ENCODE measurements around the genes IFFO1 and PHB2.

- PRO-cap, 2 experiments = no peak in any of the 2 experiments
Measured at GRCh38 chr12:6492055-6492480, 994 bp downstream of the MRPL51 start.

DNA sequence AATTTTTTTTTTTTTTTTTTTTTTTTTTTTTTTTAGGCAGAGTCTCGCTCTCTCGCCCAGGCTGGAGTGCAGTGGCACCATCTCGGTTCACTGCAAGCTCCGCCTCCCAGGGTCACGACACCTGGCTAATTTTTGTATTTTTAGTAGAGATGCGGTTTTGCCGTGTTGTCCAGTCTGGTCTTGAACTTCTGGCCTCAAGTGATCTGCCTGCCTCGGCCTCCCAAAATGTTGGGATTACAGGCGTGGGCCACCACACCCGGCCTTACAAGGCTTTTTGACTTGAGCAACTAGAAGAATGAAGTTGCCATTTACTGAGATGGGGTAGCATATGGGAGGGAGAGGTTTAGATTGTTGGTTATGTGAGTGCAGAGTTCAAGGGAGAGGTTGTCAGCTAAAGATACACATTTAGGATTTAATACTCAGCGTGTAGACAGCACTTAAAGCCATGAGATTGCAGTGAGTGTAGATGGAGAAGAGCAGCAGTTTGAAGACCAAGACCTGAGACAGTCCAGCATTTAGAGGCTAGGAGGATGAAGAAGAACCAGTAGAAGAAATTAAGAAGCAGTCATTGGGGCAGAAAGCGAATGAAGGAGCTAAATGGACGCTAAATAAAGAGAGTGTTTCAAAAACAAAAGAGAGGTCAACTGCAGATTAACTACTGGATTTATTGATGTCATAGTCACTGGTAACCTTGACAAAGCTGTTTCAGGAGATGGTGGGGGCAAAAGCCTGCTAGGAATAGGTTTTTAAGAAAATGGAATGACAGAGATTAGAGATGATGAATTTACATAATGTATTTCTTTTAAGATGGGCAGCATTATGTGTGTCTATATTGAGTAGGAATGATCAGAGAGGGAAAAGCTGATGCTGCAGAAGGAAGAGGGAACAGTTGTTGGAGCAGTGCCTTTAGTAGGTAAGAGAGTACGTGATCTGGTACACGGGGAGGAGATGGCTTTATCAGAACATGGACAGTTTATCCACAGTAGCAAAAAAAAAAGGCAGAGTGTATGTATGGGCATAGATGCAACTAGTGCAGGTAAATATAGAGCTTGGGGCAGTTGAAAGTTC, 7.7 kb downstream of the NCAPD2 start:
- PRO-cap, 2 experiments = no peak in any of the 2 experiments

- PRO-cap, 2 experiments = no peak in any of the 2 experiments
Measured at GRCh38 chr12:6534732-6534924, 311 bp downstream of the GAPDH start.

DNA sequence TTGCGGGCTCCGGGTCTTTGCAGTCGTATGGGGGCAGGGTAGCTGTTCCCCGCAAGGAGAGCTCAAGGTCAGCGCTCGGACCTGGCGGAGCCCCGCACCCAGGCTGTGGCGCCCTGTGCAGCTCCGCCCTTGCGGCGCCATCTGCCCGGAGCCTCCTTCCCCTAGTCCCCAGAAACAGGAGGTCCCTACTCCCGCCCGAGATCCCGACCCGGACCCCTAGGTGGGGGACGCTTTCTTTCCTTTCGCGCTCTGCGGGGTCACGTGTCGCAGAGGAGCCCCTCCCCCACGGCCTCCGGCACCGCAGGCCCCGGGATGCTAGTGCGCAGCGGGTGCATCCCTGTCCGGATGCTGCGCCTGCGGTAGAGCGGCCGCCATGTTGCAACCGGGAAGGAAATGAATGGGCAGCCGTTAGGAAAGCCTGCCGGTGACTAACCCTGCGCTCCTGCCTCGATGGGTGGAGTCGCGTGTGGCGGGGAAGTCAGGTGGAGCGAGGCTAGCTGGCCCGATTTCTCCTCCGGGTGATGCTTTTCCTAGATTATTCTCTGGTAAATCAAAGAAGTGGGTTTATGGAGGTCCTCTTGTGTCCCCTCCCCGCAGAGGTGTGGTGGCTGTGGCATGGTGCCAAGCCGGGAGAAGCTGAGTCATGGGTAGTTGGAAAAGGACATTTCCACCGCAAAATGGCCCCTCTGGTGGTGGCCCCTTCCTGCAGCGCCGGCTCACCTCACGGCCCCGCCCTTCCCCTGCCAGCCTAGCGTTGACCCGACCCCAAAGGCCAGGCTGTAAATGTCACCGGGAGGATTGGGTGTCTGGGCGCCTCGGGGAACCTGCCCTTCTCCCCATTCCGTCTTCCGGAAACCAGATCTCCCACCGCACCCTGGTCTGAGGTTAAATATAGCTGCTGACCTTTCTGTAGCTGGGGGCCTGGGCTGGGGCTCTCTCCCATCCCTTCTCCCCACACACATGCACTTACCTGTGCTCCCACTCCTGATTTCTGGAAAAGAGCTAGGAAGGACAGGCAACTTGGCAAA, 922 bp downstream of the GAPDH start:
- PRO-cap, 2 experiments = peak in 2 of 2 experiments; most common plus-strand start position 457 of the sequence (in 2); most common minus-strand start position 380 of the sequence (in 1)

GRCh38 chr12:6549654-6550097, 6.2 kb downstream of the IFFO1 start:
- PRO-cap, 2 experiments = no peak in any of the 2 experiments

DNA sequence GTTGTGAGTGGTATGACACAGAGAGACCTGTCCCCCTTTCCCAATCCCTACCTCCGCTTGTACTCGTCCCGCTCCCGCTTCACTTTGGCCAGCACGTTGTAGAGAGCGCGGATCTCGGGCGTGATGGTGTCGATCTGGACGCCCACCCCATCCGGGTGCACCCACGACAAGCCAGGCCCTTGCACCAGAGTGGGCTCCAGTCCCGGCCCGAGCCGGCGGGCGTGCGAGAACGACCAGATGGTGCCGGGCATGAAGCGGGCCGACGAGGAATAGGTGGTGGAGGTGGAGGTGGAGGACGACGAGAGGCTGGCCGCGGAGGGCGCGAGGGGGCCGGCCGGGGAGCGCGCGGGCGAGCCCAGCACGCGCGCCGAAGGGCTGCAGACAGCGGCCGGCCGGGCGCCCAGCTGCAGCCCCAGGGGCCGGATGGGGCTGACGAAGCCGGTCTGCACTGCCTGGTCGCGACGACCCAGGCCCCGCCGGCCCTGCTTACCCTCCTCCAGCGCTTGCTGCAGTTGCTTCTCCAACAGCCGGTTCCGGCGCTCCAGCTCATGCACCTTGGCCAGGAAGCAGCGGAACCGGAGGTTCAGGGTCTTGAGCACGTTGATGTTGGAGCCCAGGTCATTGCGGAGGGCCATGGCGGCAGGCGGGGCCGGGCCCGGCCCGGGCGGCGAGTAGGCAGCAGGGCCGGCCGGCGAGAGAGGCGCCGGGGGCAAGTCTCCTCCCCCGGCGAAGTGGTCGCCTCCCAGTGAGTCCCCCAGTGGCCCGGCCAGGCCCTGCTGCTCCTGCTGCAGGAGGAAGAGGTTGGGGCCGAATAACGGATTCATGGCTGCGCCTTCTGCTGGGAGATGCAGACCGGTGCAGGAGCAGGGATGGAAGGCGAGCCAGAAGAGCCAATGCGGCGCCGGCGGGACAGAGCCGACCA, at the start of gene IFFO1:
Gene IFFO1, minus strand, starts transcription at position 837 of the 922 bp plus-strand sequence.
- PRO-cap, 2 experiments = peak in 2 of 2 experiments; most common minus-strand start position 837 of the sequence (in 2)

DNA sequence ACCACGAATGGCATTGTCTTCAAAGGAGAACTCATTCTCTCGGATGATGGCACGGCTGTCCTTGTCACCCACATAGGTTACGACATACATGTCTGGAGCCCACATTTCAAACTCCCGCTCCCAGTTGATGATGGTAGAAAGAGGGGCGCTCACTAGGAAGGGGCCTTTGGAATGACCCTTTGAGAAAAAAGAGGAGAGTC, 13.8 kb downstream of the CHD4 start:
- PRO-cap, 2 experiments = no peak in any of the 2 experiments

GRCh38 chr12:6716559-6717242, 7.1 kb upstream of the COPS7A start:
- PRO-cap, 2 experiments = no peak in any of the 2 experiments

DNA sequence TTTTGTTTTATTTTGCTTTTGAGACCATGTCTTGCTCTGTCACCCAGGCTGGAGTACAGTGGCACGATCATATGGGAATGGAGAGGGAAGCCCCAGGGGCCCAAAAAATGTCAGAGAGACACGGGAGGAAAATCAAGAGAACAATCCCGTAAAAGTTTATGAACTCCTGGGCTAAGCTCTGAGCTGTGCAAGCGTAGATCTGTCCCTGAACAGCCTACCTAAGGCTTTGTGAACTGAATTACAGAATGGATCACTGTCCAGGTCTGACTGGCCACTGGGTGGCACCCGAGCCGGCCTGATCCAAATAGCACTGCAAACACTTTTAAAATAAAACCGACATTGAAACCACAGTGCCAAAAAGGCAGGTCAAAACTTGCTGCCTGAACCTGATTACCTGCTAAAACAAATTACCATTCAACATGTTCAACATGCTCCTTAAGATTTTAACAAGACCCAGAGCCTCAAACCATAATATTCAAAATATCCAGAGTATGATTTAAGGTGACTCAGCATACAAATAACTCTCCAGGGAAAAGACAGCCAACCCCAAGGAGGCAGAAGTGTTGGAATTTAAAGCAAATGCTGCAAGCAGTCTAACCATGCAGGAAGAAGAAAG, 11.9 kb downstream of the COPS7A start:
- PRO-cap, 2 experiments = no peak in any of the 2 experiments

- PRO-cap, 2 experiments = no peak in any of the 2 experiments
Measured at GRCh38 chr12:6744689-6745421, 8.1 kb downstream of the MLF2 start.

- PRO-cap, 2 experiments = no peak in any of the 2 experiments
Measured at GRCh38 chr12:6786439-6787337, 2.6 kb upstream of the CD4 start.

DNA sequence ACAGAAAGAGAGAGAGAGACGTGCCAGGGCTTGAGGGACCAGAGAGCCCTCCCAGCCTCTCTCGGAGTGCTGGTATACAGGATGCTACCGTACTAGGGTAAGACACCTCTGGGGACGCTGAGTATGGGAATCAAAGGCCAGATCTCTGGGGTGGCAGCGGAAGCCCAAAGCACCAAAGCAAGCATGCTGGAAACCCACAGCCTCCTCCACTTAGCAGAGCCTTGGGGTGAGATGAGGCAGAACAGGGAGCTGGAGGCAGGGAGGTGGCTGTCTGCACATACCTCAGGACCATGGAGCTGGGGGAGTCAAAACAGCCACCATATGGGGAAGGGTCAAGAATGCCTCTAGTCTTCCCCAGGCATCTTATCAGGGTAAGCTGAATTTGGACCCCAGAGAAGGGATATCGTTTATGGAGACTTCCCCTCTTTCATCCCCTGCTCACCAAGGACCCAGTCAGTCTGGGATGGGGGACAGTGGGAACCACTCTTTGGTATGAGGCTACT, 3.7 kb downstream of the CD4 start:
- PRO-cap, 2 experiments = no peak in any of the 2 experiments

DNA sequence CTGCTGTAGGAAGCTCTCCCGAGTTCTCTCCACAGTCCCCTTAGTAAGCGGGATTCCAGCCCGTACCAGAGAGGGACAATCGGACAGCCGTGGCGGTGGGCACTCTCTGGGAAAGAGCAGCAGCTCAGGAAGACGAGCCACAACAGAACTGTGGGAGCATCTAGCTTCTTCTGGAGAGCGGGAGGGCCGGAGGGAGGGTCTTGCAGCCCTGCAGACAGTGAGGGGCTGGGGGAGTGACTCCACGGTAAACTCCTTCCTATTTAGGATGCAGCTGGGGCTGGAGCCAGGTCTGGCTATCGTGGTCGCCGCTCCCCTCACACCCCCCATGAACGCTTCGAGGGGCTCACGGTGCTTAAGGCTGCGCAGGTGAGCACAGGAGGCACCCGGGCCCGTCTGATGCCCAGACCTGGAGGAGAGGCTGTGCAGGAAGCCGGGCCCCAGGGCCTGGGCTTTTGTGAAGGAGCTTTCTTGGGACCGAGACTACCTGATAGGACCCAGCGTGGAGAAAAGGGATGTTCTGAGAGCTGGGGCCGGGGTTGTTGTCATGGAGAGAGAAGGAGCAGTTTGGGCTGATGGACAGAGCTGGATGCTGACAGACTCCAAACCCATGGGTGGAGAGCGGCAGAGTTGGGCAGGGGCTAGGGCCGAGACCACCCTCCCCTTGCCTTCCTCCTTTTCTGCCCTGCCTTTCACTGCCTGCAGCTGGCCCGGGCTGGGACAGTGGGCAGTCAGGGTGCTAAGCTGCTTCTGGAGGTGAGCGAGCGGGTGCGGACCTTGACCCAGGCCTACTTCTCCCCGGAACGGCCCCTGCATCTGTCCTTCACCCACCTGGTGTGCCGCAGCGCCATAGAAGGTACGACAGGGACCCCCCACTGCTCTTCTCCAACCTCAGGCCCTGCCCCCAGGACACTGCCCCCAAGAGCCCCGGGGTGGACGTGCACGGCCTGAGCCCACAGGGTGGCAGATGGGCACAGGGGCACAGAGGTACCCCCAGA, 3.7 kb upstream of the GNB3 start:
- PRO-cap, 2 experiments = no peak in any of the 2 experiments

- PRO-cap, 2 experiments = no peak in any of the 2 experiments
Measured at GRCh38 chr12:6839619-6840408, 911 bp upstream of the GNB3 start.

GRCh38 chr12:6926922-6927170, 913 bp upstream of the ATN1 start:
- PRO-cap, 2 experiments = no peak in any of the 2 experiments

- PRO-cap, 2 experiments = no peak in any of the 2 experiments
Measured at GRCh38 chr12:6938647-6939562, 4.9 kb upstream of the C12orf57 start.

DNA sequence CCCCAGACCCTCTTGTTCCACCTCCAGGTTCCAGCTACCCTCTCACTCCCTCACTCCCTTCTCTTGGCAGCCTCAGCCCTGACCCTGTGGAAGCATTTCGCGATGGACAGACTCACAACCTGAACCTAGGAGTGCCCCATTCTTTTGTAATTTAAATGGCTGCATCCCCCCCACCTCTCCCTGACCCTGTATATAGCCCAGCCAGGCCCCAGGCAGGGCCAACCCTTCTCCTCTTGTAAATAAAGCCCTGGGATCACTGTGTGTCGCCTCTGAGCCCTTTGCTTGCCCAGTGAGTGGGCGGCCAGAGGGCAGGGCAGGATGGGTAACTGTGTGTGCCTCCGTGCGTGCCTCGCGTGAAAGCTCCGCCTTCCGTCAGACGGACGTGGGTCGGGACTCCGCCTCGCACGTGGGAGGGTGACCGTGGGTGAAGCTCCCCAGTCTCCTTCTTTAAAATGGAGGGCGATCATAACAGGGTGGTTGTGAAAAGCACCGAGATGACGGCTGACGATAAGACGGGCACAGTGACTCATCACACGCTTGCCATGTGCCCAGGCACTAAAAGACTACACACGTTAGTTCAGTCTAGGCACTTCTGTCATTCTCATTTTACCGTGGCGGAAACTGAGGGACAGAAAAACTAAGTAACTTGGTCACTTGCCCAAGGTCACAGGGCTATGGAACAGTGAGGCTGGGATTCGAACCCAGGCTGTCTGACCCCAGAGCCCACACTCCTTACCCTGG, 9.2 kb downstream of the PHB2 start:
- PRO-cap, 2 experiments = peak in 1 of 2 experiments; most common plus-strand start position 470 of the sequence (in 1); most common minus-strand start position 454 of the sequence (in 1)

DNA sequence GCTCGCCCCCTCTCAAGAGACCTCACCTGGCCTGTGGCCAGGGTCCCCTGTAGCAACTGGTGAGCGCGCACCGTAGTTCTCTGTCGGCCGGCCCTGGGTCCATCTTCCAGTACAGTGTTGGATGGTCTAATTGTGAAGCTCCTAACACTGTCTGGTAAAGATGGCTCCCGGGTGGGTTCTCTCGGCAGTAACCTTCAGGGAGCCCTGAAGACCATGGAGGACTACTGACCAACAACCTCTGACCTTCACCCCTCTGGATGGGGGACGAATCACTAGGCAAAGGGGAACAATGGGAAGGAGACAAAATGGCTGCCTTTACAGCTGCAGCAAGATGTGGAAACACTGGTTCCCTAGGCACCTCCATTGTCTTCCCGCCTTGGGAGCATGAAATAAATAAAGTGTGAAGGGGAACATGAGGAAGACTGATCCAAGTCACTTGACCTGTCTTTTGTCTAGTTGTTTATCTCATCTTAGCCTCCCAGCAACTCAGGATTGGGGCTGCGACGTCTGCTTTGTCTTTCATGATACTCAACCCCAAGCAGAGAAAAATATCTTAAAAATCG, 6.4 kb downstream of the PHB2 start:
- PRO-cap, 2 experiments = no peak in any of the 2 experiments

GRCh38 chr12:6968184-6968725, 2.2 kb downstream of the PHB2 start:
- PRO-cap, 2 experiments = no peak in any of the 2 experiments

DNA sequence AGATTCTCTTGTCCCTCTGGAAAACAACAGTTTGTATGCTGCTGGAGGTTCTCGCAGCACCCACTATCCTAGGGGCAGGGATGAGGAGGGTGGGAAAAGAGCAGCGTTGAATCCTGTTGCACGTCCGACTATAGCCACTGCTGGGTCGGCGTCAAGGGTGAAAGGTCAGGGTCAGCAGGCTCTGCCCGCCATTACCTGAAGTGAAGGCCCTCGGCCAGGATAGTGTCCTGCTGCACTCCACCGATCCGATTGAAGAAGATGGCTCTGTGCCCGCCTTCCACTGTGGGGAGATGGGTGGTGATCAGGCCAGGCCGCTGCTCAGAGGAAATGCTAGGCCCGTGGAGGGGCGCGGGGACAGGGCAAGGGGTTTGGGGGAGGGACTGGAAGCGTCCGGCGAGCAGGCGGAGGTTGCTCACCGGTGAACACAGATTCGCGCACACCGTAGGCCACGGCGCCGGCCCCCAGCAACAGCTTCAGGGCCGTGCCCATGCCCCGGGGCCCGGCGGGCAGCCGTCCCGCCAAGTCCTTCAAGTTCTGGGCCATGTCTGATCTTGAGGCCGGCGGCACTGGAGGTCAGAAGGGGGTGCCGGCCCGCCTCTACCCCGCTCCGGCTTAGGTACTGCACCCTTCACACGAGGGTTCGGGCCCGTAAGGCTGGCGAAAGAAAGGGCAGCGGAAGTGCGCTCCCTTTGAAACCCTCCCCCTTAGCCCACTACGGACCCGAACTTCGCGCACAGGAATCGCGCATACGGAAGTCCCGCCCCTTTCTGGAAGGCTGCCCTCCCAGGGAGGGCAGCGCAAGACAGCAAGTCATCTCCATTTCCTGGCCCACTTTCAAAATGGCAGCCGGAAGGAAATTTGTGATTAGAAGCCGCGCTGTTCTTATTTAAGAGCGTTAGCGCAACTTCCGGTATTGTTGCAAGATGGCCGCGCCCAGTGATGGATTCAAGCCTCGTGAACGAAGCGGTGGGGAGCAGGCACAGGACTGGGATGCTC, at the start of gene PHB2:
Gene PHB2, minus strand, starts transcription at position 664 of the 996 bp plus-strand sequence.
- PRO-cap, 2 experiments = peak in 2 of 2 experiments; most common plus-strand start position 913 of the sequence (in 2); most common minus-strand start position 653 of the sequence (in 1)